AG08470 (cell line): Measurements from ENCODE around the gene SGSH.

- RRBS = no CpG with 5 or more reads among the region's 10 CpGs
Observed at GRCh38 chr17:80000925-80001303, 34.8 kb downstream of the TBC1D16 start.

DNA sequence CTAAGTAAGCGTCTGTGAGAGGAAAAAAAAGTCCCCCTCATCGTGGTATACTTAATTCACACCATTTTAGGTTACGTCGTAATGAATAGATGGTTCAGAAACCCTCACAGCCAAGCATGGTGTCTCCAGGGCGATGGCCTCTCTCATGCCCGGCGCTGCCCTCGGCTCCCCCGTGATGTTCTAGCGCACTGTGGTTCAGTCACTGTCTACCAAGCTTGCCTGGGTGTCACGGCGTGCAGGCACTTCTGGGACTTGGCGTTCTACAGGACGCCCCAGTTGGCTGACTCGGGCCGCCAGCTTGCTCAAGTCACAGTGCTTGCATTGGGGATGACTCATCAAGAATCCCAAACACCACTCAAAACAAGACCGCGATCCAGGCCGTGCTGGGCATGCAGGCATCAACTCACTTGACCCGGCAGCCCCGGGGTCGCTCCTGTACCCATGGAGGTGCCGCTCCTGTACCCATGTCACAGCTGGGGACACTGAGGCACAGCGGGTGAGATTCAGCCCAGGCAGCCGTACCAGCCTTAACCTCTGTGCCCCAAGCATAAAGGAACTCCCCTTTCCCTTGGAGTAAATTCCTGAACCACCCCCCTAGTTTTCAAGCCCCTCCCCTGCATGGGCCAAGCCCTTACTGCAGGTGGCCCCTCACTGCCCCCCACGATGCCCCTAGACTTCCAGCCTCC, 27.8 kb downstream of the CCDC40 start:
- RRBS = no CpG with 5 or more reads among the region's 26 CpGs

DNA sequence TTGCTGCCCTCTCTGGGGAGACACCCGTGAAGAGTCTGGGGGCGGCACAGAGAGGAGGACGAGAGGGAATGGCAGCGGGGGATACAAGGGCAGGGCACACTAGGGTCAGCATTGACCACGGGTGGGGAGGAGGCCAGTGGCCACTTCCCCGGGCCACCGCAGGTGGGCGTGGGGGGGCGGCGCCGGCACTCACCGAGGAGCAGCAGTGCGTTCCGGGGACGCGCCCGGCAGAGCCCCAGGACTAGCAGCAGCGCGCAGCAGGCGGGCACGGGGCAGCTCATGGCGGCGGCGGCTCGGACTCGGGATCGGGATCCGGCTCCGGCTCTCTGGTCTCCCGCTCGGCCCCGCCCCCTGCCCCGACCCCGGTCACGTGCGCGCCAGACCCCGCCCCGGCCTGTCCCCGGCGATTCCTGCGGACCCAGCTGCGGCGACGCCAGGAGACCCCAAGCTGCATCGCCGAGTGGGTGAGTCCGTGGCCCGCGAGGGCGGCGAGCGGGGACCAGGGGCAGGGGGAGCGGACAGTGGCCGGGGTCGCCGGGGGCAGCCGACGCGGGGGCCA, at the start of gene SGSH:
TSS of gene SGSH (minus strand) at position 301 of the 559 bp plus-strand sequence.
- RRBS = 3% methylated on average over 20 of the region's 60 CpGs

- RRBS = no CpG with 5 or more reads among the region's 14 CpGs
Observed at GRCh38 chr17:80257849-80258818, 2.5 kb upstream of the RNF213 start.

DNA sequence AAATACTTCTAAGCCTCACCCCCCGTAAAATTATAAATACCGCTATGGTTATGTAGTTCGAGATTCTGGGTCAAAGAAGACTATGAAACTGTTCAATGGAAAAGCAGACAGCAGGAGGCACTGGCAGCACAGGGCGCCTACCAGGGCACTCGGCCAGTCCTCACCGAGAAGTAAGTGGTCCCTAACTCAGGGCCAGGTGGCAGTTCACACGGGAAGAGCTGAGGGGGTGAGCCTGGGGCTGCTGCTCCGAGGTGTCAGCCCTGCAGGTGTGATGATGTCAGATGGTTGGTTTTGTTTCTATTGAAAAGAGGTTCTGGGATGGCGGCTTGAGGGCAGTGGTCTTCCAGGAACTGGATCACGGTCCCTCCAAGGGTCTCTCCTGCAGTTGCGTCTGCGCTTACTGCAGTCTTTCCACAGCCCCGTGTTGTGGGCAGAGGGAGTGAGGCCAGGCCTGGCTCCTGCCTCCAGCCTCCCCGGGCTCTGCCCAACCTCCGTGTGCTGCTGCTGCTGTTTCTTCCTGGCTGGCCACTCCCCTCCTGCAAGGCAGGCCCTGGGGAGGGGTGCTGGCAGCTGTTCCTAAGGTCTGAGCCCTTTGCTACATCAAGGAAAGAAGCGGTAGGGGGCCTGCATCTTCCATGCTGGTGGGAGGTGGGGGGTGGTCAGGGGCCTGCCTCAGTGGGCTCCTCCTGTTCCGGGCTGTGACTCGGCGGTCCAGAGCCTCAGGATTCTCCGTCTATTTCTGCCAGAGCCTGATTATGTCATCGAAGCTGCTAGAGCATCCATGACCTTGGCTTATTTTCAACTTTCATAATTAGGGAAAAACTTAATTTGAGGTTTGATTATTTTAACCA, 22.6 kb downstream of the RNF213 start:
- RRBS = no CpG with 5 or more reads among the region's 21 CpGs

DNA sequence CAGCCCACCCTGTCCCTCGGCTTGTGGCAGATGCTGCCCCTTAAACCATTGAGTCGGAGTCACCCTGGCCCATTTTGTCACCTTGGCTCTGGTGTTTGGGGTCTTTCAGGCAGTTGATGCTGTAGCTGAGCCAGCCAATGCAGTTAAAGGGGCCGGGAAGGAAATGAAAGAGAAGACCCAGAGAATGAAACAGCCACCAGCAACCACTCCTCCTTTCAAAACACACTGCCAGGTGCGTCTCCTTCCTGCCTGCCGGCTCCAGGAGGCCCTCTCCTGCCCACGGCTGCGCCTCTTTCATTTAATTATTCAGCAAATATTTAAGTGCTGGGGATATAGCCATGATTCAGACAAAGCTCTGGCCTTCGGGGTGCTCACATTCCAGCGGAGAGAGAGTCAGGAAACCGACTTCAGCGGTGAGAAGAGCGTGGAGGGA, 27.9 kb downstream of the RNF213 start:
- RRBS = 84% methylated on average over 3 of the region's 12 CpGs

- RRBS = no CpG with 5 or more reads among the region's 15 CpGs
Observed at GRCh38 chr17:80383516-80384451, 31.2 kb upstream of the ENDOV start.

DNA sequence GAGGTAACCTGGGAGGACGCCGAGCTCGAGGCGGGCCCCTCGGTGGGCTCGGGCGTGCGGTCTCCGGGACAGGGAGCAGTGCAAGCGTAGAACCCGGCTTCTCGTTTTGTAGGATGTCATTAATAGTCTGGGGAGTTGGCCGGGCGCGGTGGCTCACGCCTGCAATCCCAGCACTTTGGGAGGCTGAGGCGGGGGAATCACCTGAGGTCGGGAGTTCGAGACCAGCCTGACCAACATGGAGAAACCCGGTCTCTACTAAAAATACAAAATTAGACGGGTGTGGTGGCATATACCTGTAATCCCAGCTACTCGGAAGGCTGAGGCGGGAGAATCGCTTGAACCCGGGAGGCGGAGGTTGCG, 832 bp downstream of the ENDOV start:
- RRBS = no CpG with 5 or more reads among the region's 27 CpGs

DNA sequence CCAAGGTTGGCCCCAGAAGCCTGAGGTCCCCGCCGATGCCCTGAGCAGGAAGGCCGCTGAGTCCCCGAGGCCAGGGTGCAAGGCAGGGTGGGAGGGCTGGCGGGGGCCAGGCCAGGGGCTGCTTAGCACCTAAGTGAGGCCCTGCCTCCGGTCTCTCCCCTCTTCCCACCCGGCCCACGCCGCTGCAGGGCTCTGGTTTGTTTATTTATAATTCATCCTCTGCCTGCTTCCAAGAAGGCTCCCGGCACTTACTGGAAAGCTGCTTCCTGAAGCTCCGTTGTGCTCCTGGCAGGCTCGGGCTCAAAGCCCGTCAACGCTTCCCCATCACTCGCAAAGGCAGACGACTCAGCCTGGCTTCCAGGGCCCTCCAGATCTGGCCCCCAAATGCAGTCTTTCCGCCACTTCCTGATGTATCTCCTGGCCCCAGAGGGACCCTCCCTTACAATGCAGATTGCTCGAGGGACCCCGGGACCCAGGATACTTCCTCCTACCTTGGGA, 26.1 kb downstream of the NPTX1 start:
- RRBS = 21% methylated on average over 5 of the region's 19 CpGs

- RRBS = 21% methylated on average over 3 of the region's 8 CpGs
Observed at GRCh38 chr17:80456449-80456780, 20.0 kb downstream of the NPTX1 start.

DNA sequence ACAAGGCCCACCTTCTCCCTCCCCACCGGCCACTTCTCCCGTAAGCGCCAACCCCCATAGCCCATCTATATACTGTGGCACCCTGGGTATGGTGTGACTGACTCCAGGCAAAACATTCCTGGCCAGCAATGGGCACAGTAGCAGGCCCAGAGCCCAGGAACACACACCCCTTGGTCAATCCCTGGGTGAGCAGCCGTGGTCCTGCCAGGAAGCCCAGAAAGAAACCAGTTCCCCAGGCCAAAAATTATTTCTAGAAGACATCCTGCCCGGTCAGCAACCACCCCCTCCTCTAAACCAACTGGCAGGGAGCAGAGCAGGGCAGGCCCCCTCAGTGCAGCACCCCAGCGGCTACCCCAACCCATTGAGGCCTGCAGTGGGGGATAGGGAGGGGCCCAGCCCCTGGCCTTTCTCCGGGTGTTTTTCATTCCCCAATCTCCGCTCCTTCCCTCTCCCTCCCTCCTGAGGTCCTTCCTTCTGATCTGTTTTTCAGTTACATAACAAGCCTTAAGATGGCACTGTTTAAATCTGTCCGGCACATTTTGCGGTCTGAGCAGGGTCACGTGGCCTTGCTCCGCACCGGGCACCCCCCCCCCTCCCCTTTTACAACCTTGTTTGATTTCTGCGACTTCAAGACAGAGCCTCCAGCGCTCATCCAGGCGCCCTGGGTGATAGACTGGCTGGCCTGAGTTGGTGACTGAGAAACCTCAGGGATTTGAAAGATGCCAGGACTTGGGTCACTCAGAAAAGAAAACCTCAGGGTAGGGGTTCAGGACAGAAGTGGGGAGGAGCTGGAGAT, 2.0 kb downstream of the NPTX1 start:
- RRBS = 4% methylated on average over 7 of the region's 16 CpGs

DNA sequence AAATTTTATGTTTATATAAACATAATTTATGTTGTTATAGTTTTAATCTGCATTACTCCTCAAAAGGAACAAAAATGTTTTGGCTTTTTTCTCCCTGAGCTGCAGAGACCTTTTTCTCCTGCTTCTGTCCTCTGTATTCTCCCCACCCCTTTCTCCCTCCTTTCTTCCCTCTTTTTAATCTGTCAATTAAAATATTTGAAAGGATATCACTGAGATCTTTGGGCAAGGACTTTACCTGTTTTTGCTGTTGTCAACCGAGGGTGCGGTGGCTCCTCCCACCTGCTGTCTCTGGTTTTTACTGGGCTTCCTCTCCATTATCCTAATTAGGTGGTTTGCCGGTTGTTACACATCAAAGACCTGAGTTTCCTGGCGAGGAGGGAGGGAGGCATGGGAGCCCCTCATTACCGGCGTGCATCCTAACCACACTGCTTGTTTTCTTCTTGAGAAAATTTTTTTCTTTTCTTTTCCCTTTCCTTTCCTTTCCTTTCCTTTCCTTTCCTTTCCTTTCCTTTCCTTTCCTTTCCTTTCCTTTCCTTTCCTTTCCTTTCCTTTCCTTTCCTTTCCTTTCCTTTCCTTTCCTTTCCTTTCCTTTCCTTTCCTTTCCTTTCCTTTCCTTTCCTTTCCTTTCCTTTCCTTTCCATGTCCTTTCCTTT, 120.4 kb downstream of the RPTOR start:
- RRBS = 88% methylated on average over 3 of the region's 6 CpGs

DNA sequence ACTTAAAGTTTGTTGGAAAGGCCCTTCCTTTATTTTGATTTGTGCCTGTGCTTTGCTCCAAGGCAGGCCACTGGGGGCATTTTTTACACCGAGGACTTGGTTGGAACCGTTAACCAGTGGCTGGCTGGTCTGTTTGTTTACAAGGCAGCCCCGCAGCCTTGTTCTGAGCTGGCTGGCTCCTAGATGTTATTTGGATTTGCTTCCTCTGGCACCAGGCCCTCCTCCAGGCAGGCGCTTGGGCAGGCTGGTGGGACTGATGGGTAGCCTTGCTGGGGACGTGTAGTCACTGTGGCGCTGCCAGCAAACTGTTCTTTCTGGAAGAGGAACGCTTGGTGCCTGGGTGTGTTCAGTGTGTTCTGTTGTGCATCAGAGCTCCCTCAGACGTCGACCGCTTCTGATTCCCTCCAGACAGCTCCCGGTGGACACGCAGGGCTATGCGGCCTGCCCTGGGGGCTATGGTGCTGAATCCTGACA, 218.1 kb upstream of the CHMP6 start:
- RRBS = no CpG with 5 or more reads among the region's 13 CpGs

DNA sequence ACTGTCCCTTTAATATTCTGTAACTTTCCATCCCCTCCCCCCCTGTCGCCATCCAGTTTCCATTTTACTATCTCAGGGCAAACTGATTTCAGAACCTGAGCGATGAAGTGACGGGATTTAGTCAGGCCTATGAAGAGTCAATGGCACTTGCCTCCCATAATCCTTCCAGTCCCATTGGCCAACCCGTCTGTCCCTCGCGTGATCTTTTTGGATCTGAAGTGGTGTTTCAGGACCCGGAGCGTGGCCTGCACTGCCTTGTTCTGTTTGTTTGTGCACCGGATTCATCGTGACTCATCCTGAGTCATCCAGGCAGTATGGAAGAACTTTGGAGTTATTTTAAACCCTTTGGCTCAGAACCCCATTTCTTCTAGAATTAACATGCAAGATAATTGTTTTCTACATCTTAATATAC, 199.8 kb upstream of the CHMP6 start:
- RRBS = 0% methylated on average over 1 of the region's 10 CpGs

DNA sequence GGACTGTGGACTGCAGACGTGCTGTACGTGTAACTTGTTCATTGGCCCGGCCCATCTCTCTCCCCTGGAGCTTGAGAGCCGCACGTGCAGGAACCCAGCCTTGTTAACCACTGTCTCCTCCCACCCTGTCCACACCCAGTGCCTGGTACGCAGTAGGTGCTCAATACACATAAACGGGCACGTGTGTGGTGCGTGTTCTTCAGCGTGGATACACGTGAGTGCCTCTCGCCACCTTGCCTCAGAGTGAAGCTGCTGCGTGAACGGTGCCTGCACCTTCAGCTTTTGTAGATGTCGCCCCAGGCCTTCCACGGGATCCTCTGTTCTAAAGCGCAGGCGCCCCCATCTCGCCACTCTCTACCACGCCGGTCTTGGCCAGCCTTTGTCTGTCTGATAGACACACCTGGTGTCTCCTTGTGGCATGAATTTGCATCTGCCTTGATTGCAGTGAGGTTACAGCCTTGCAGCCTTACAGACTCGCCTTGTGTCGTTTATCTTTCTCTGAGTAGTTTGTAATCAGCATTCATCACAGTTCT, 96.2 kb upstream of the CHMP6 start:
- RRBS = no CpG with 5 or more reads among the region's 23 CpGs

DNA sequence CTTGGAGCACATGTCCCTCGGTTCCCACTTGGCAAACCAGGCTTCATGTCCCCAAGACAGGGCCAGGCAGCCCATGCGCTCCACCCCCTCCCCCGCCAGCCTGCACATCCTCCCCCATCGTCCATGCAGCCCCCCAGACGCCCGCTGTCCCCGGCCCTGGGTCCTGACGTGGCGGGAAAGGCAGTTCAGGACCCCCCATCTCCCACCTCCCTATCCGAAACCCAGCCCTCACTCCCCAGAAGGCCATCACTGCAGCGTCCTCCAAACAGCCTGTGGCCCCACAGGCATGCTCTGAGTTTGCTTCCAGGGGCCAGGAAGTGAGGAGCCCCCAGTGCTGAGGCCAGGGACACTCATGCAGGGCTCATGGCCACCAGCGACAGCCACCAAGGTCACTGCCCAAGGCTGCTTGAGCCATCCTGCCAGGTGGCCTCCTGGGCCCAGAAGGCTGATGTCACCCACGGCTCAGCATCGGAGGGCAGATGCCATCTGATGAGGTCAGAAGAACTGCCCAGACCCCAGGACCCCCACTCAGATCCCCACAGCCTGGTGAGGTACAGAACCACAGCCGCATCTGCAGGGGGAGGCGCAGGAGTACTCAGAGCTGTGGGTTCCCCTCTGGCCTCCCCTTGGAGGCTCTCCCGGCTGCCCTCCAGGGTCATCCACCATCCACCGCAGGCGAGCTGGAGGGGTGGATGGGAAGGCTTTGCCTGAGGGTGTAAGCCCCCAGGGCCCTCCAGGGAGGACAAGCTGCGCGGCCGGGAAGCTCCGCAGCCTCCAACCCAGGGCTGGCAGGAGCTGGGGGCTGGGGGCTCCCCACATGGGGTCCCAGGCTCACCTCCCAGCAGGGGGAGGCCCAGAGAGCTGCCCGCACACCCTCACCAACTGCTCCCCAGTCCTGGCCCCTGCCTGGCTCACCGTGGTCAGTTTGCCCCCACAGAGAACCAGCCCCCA, 20.2 kb upstream of the CHMP6 start:
- RRBS = no CpG with 5 or more reads among the region's 25 CpGs

GRCh38 chr17:81033494-81034330, 1.2 kb upstream of the BAIAP2 start:
- RRBS = 56% methylated on average over 6 of the region's 25 CpGs

GRCh38 chr17:81036992-81037925, 2.3 kb downstream of the BAIAP2 start:
- RRBS = 71% methylated on average over 7 of the region's 36 CpGs

- RRBS = 90% methylated on average over 7 of the region's 28 CpGs
Observed at GRCh38 chr17:81037926-81038816, 3.2 kb downstream of the BAIAP2 start.

DNA sequence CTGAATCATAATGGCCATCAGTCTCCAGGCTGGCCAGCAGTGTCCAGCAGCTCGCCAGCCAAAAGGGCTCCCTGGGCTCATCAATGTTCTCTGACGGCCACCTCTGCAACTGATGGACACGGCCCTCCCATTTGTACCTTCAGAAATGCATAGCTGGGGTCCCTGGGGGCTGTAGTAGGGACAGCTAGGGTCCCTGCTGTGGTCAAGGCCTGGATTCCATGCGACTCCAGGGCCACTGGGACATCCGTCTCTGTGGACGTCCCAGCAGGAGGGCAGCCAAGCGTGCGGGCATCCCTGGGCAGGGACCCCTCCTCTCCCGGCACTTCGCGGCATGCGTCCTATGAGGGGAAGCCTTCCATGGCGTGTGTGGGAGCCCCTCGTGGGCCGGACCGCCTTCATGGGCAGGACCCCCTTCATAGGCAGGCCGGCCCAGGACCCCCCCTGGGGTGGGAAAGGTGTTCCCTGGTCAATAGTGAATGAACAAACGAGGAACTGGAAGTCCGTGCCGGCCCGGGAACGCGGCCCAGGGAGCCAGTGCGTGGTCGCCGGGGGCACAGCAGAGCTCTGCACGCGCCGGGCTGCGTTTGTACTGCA, 13.7 kb downstream of the BAIAP2 start:
- RRBS = 92% methylated on average over 13 of the region's 30 CpGs